ENCODE measurements around a stretch of chr5.

DNA sequence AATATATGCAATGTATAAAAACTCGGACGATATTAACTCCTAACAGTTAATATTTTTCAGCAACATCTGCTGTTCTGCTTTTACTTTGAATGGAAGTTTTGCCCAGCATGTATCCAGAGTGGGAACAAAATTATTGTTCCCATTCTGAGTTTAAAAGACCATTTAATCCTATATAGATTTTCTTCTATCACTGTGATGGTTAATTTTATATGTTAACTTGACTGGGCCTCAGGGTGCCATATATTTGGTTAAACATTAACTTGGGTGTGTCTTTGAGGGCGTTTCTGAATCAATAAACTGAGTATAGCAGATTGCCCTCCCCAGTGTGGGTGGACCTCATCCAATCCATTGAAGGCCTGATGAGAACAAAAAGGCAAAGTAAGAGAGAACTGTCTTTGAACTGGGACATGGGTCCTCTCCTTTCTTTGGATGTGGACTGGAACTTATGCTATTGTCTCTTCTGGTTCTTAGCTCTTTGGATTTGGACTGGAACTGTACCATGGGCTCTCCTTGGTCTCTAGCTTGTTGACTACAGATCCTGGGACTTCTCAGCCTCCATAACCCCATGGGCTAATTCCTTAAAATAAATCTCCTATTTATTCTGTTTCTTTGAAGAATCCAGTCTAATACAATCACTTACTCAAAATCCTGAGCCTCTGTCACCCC, 17.3 kb downstream of the RIOK2 start:
- RRBS = no CpG with 5 or more reads among the region's 3 CpGs
CAGE:
- cytosol, long polyA plus RNA = no peak
- long polyA plus RNA = no peak
- nucleus, long polyA plus RNA = no peak

DNA sequence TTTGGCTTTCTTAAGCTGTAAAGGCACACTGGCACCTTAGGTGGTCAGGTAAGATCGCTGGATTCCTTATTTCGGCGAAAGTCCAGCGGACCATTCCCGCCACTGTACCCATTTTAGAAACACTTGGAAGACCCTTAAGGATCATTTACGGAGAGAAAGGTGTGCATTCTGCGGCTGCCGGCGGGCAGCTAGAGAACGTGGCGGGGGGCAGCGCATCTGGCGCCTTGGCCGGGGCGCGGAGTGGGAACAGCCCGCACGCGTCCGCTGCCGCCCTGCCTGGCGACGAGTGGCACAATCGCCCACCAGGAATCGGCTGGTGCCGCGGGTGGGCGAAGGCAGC, 4.8 kb upstream of the RGMB start:
- RRBS = 2% methylated on average over 7 of the region's 28 CpGs
CAGE:
- cytosol, long polyA plus RNA = no peak
- long polyA plus RNA = no peak
- nucleus, long polyA plus RNA = no peak

DNA sequence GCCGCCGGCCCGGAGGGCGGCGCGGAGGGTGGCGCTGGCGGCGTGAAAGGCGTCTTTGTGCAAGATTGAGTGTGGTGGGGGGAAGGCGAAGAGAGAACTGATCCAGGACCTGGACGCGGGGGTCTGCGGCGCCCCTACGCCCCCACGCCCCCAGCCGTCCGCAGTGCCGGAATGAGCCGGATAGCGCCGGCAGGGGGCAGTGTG, 4.5 kb upstream of the RGMB start:
- RRBS = no CpG with 5 or more reads among the region's 23 CpGs
CAGE:
- cytosol, long polyA plus RNA = no peak
- long polyA plus RNA = no peak
- nucleus, long polyA plus RNA = no peak

DNA sequence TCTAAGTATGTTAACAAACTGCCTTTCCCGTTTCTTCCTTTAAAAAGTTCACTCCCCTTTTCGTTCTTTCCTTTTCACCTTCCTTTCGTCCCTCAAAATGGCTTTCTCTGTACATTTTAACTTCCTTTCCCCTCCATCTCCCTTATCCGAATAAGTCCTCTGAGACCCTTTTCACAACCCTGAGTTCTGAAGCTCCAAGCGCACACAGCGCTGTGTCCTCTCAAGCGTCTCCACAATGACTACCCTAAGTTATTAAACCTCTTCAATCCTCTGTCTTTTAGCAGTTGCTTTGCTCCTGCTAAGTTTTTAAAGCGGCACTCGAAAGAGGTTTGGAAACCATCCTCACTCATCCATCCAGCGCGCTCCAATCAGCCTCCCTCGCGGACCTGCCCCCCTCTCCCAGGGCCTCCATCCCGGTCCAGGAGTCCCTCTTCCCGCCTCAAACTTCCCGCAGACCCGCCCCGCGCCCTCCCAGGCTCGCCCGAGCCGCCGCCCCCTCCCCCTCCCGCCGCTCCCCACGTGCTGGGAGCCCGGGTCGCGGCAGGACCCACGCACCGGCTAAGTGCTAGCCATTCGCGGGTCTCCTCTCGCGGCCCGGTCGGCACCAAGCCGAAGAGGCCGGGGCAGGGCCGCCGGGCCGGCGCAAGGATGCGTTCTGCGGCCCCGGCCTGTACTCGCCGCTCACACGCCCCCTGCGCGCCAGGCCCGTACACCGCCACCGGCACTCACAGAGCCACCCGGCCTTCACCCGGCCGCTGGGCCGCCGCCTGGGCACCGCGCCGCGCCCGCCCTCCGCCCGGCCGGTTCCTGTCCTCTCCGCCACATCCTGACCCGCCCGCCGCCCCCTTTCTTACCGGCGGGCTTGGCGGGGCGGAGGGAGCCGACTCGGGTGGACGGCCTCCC, 871 bp downstream of the CHD1 start:
- RRBS = 1% methylated on average over 37 of the region's 78 CpGs
CAGE:
- cytosol, long polyA plus RNA = no peak
- long polyA plus RNA = no peak
- nucleus, long polyA plus RNA = no peak

GRCh38 chr5:99019814-99020367, 91.1 kb upstream of the CHD1 start:
- RRBS = no CpG with 5 or more reads among the region's 3 CpGs
CAGE:
- cytosol, long polyA plus RNA = no peak
- long polyA plus RNA = no peak
- nucleus, long polyA plus RNA = no peak

GRCh38 chr5:99025292-99025802, 96.5 kb upstream of the CHD1 start:
- RRBS = no CpG with 5 or more reads among the region's 4 CpGs
CAGE:
- cytosol, long polyA plus RNA = no peak
- long polyA plus RNA = no peak
- nucleus, long polyA plus RNA = no peak

DNA sequence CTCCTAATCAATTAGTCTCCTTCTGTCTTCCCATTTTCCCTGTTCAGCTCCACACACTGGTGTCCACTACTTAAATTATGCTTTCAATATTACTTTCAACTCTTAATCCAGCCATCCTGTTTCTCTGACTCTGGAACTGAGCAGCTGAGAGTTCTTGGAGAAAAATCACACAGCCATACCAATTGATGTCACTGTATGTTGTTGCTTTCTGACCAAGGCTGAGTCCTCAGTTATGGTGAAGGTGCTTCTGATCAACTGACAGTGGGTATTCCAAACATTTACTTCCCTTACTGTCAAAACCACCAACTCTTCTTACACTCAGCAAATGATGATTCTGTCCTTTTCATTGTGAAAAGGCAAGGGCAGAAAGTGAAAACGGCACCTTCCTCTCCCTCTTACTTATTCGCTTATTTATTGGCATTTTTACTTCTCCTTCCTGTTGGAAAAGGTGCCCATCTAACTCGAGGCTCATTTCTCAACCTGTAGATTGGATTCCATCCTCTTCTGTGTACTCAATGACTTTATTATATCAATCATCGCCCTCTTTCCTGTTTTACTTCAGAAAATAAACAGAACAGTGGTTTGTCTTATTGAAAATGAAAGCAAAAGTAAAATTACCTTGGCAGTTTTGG, 104.2 kb upstream of the CHD1 start:
- RRBS = no CpG with 5 or more reads among the region's 4 CpGs
CAGE:
- cytosol, long polyA plus RNA = no peak
- long polyA plus RNA = no peak
- nucleus, long polyA plus RNA = no peak

DNA sequence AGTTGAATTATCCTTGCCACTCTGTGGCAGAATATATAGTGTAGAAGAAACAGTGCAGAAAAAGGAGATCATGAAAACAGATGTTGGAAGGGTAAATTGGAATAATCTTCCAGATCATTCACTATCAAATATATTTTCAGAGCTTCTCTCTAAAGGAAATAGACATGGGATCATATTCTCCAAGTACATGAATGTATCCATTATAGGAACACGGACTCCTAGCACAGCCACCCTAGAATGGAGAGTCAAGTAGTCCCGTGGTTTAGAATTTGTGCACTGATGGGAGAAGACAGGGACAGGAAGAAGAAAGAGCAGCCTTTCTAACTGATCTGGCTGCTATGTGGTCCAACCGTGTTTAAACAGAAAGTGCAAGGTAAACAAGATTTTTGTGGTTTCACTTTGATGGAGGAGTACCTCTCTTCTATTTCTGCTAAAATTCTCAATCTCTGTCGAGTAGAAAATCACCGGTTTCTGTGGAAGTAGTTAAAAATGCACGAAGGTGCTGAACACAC, 171.4 kb downstream of the ST8SIA4 start:
- RRBS = no CpG with 5 or more reads among the region's 6 CpGs
CAGE:
- cytosol, long polyA plus RNA = no peak
- long polyA plus RNA = no peak
- nucleus, long polyA plus RNA = no peak

GRCh38 chr5:100828038-100828560, 75.0 kb downstream of the ST8SIA4 start:
- RRBS = no CpG with 5 or more reads among the region's 6 CpGs
CAGE:
- cytosol, long polyA plus RNA = no peak
- long polyA plus RNA = no peak
- nucleus, long polyA plus RNA = no peak

DNA sequence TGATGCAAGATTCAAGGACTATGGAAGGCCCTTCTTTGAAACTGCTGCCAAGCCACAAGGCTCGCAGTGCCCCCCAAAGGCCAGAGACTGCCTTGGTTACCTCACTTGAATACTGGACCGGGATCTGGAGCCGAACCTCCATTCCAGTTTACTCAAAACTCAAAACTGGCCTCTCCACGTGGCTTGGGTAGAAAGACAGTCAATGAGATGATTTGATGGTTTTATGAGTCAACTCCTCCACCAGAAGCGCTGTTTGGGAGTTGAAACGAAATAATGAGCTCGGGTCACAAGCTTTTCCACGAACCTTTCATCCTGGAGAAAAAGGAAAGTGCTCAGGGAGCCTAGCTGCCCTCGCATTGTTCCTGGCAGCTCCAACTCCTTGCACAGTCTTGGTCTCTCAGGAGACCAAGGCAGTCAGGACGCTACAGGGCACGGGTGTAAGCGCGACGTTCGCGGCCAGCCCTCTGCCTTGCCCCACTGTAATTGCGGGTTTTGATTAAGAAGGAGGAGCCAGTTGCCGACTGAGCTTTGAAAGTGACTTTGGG, 2.8 kb downstream of the ST8SIA4 start:
- RRBS = no CpG with 5 or more reads among the region's 18 CpGs
CAGE:
- cytosol, long polyA plus RNA = no peak
- long polyA plus RNA = no peak
- nucleus, long polyA plus RNA = no peak

- RRBS = no CpG with 5 or more reads among the region's 2 CpGs
CAGE:
- cytosol, long polyA plus RNA = no peak
- long polyA plus RNA = no peak
- nucleus, long polyA plus RNA = no peak
Observed at GRCh38 chr5:101995644-101995992, 300.5 kb downstream of the SLCO4C1 start.

GRCh38 chr5:102754050-102754520, 1.0 kb upstream of the PAM start:
- RRBS = no CpG with 5 or more reads among the region's 20 CpGs
CAGE:
- cytosol, long polyA plus RNA = no peak
- long polyA plus RNA = no peak
- nucleus, long polyA plus RNA = no peak

GRCh38 chr5:102754521-102754611, 739 bp upstream of the PAM start:
- RRBS = 0% methylated on average over 1 of the region's 5 CpGs
CAGE:
- cytosol, long polyA plus RNA = no peak
- long polyA plus RNA = no peak
- nucleus, long polyA plus RNA = no peak

- RRBS = no CpG with 5 or more reads among the region's 3 CpGs
CAGE:
- cytosol, long polyA plus RNA = no peak
- long polyA plus RNA = no peak
- nucleus, long polyA plus RNA = no peak
Observed at GRCh38 chr5:102946697-102947008, 173.3 kb downstream of the GIN1 start.

GRCh38 chr5:102948238-102948670, 171.7 kb downstream of the GIN1 start:
CAGE:
- cytosol, long polyA plus RNA = no peak
- long polyA plus RNA = no peak
- nucleus, long polyA plus RNA = no peak

DNA sequence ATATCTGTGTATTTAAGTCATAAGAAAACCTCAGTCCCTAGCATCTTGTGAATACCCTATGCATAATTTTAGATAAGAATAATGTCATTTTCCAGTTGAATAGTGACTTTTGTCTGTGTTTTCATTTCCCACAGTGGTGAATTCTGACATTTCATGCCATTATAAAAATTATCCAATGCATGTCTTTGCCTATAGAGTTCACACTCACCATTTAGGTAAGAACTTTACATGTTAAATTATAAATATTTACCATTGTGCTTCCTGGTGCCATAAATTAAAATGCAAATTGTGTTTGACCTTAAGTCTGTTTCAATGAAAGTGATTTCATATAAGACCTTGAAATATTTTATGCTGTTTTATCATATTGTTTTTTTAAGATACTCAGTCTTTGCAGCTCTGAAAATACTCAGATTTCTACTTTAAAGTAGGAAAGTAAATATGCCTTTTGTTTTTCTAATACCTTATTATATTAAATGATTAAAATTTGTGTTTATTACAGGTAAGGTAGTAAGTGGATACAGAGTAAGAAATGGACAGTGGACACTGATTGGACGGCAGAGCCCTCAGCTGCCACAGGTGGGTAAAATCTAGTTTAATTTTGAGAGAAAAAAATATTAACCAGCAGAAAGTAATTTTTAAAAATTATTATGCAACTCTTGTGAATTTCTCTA, 170.4 kb downstream of the GIN1 start:
- RRBS = no CpG with 5 or more reads among the region's 1 CpG
CAGE:
- cytosol, long polyA plus RNA = no peak
- long polyA plus RNA = no peak
- nucleus, long polyA plus RNA = no peak

- RRBS = no CpG with 5 or more reads among the region's 6 CpGs
CAGE:
- cytosol, long polyA plus RNA = no peak
- long polyA plus RNA = no peak
- nucleus, long polyA plus RNA = no peak
Observed at GRCh38 chr5:102988151-102989100, 131.5 kb downstream of the GIN1 start.

DNA sequence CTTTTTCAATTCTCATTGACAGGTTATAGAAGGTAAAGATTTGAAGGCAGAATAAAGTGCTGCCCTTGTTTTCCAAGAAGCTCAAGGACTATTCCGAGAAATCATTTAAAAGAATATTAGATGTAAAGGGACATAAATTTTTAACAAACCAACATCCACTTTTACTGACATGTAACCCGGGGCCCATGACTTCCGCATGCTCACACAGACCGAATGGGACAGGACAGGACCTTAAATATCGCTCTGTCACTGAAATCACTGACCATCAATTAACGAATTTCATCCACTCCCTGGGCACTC, 611 bp downstream of the NUDT12 start:
- RRBS = no CpG with 5 or more reads among the region's 6 CpGs
CAGE:
- cytosol, long polyA plus RNA = no peak
- long polyA plus RNA = no peak
- nucleus, long polyA plus RNA = no peak

GRCh38 chr5:105391838-105392347, 1829.3 kb upstream of the NUDT12 start:
- RRBS = no CpG with 5 or more reads among the region's 13 CpGs
CAGE:
- cytosol, long polyA plus RNA = no peak
- long polyA plus RNA = no peak
- nucleus, long polyA plus RNA = no peak

- RRBS = 83% methylated on average over 2 of the region's 21 CpGs
CAGE:
- cytosol, long polyA plus RNA = no peak
- long polyA plus RNA = no peak
- nucleus, long polyA plus RNA = no peak
Observed at GRCh38 chr5:105392377-105392894, 1829.8 kb upstream of the NUDT12 start.